Mucosa of descending colon (tissue), 1 donor: ENCODE measurements around the genes PHF1 and ZBTB9.

- PRO-cap = bidirectional peak, plus-strand start at chr6:33299480, minus-strand start at chr6:33299345
Observed at GRCh38 chr6:33299278-33299694, 544 bp upstream of the RGL2 start.

- PRO-cap = no peak
Observed at GRCh38 chr6:33312095-33312693, 1.7 kb downstream of the TAPBP start.

DNA sequence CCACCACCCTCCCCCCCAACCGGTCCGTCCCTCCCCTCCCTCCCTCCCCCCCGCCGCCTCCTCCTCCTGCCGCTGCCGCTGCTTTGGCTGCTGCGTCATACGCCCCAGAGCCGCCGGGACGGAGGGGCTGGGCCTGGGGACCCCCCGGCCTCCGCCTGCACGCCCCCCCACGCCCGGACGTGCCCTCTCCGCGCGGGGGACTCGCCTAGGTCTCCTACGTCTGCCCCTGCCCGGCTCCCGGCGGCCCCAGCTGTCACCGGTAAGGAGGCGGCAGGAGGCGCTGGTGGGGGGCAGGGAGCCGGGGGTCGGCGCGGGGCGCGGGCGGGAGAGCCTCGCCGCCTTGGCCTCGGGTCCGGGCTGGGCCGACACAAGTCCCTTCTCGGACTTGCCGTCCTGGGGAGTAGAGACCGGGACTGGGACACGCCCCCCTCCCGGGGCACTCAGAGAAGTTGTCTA, at the start of gene PHF1:
Gene PHF1 (plus strand): TSS at position 58 of the 456 bp plus-strand sequence.
- PRO-cap = bidirectional peak, plus-strand start at position 107 of the sequence, minus-strand start outside the sequence

- PRO-cap = no peak
Observed at GRCh38 chr6:33412981-33414141, 2.5 kb downstream of the PHF1 start.

GRCh38 chr6:33426848-33427365, 7.0 kb downstream of the SYNGAP1 start:
- PRO-cap = no peak

GRCh38 chr6:33454028-33454915, at the start of gene ZBTB9:
TSS of gene ZBTB9 (plus strand) at chr6:33454576.
- PRO-cap = bidirectional peak, plus-strand start at chr6:33454667, minus-strand start at chr6:33454449

DNA sequence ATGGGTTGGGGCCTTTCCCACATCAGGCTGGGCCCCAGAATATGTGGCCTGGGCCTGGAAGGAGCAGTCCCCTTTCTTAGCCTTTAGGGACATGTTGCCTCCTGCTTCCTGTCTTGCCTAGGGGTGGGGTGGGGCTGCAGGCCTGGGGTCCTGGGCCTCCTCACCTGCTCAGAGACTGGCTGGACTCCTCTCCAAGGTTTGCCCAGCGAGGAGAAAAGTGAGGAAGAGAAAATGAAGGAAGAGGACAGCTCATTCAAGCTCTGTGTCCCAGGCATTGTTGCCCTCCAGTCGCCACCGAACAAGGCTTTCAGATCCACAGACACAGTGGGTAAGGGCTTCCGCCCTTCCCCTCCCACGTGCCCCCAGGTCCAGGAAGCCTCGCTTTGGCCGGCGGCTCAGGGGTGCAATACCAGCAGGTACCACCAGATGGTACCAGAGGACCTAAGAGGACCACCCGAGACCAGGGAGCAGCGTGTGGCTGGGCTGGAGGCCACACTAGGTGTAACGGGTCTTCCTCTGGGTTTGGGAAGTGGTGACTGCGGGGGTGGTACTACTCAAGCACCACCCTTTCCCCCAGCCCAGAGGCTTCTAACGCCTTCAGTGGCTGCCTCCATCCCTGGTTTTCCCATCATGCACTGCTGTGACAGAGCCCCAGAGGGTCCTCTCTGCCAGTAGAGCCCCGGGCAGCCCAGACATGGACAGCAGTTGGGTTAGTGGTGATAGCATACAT, 5.5 kb upstream of the BAK1 start:
- PRO-cap = no peak

DNA sequence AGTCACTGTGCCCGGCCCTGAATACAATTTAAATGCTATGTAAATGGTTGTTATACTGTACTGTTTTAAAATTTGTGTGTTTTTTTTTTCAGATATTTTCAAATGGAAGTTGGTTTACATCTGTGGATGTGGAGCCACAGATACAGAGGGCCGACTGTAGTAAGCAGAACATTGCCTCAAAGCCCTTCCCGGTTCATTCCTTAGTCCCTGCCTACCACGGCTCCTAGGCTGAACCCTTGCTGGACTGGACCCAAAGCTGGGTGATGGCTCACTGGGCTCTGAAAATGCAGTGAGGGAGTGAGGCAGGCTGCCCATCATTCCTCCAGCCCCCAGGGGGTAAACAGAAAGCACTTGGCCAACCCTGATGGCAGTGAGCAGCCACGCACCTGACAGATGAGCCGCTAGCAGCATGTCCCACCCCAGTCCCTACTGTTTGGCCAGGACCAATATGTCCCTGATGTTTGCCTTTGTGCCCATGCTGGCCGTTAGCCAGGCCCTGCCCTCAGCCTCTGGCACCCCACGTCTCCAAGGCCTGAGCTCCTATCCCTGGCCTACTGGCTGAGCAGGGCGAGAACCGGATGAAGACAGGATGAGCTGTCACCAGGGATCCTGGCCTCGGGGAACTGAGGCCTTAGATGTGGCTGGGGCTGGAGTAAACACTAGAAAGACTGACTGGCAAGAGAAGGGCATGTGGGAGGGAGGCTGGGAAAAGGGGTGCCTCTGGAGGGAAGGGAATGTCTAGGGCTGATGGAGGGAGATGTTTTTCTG, 19.4 kb upstream of the BAK1 start:
- PRO-cap = no peak

GRCh38 chr6:33619488-33619832, 1.7 kb upstream of the ITPR3 start:
- PRO-cap = no peak

DNA sequence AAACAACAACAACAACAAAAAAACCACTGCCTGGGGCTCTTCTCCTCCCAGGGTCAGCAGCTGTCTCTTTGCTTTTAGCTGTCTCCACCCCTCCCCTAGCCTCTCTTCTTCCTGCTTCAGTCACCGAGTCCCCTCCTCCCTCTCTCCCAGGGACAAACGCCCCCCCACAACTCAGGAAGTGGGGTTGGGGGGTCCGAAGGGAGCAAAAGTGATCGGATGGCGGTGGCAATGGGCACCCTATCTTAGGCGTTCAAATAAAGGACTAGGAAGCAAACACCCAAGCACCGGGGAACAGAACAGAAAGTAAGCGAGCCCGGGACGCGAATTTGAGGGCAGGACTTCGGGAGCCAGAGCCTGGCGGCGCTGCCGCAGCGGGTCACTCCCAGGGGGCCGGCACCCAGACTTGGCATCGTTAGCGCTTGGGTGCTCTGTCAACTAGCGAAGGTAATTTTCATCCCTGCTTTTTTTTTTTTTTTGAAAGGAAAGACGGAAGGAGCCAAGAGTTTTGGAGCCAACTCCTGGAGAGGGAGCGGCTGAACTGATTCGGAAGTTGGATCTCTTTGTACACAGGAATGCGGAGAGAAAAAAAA, 893 bp upstream of the ITPR3 start:
- PRO-cap = bidirectional peak, plus-strand start at position 177 of the sequence, minus-strand start at position 58 of the sequence; bidirectional peak, plus-strand start at position 335 of the sequence, minus-strand start at position 328 of the sequence

GRCh38 chr6:33622698-33623488, 1.8 kb downstream of the ITPR3 start:
- PRO-cap = bidirectional peak, plus-strand start at chr6:33623082, minus-strand start at chr6:33623003

DNA sequence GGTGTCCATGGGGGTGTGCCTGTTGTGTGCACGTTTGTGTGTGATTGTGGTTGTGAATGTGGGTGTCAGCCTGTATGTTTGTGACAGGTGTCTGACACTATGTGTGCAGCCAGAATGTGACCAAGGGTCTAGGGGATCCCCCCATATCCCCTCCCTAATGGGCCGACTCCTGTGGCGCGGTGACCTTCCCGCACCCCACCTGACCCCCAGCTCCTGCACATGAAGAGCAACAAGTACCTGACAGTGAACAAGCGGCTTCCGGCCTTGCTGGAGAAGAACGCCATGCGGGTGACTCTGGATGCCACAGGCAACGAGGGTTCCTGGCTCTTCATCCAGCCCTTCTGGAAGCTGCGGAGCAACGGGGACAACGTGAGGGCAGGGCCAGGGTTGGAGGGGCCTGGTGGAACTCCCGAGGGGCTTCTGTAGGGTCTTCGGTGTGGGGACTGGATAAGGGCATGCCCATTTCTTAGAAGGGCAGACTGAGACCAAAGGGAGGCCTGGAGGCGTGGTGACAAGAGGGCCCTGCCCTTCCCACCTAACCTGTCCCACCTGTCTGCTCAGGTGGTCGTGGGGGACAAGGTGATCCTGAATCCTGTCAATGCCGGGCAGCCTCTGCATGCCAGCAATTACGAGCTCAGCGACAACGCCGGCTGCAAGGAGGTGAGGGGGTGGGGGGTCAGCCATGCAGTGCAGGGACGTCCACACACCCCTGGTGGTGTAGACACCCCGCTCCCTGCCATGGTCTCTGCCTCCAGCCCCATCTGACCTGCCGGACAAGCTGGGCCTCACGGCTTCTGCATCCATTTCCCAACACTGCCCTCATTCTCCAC, 37.6 kb downstream of the ITPR3 start:
- PRO-cap = no peak

DNA sequence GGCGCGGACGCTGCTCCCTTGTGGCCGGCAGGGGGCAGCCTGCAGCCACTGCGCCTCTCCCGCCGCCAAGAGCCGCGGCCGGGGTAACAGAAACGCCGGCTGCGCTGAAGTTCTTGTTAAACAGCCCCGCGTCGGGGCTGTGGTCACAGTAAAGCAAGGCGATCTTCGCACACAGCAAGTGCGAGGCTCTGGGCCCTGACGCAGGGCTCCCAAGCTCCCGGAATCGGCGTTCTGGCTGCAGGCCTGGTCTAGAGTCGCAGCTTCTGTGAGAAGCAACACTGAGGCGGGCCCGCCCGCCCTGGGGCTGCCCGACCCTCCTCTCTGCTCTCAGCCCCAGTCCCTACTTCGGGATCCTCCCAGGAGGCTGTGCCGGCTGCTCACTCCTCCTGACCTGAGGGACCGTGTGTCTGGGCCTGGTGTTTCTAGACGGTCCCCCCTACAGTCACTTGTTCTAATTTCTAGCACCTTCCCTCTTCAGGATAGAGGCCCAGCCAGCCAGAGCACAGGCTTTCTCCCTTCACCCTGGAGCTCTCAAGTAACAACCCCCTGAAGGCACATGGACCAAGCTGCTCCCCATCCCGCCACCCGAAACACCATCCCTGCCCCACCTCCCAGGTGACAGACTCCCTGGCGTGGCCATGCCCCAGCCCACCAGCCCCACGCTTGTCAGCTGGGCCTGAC, 17.1 kb downstream of the LEMD2 start:
- PRO-cap = no peak

DNA sequence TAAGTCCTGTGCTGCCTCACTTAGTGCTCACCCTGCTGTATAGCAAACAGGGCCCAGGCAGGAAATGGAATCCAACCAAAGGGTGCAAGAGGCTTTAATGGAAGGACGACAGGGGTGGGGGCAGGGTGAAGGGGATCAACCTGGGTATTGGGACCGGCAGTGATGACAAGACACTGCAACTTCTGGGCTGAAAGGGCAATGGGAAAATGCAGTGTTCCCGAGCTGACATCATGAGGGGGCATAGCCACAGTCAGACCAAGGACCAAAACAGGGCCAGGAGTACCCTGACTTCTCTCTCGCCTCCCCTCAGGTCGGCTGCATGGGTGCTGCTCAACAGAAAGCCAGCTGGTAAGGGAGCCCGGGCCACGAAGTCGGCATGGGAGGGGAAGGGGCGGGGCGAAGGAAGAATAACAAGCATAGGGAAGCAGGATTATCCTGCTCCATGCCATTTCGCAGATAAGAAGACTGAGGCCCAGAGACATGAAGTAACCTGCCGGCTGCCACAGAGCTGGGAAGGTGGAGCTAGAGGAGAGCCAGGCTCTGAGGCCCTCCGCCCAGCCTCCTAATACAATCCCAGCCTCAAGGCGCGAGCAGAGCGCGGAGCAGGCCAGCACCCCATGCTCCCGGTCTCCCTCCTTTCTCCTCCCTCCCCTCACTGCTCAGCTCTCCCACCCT, 13.4 kb upstream of the HMGA1 start:
- PRO-cap = no peak

GRCh38 chr6:34235051-34235239, 1.7 kb upstream of the HMGA1 start:
- PRO-cap = no peak

DNA sequence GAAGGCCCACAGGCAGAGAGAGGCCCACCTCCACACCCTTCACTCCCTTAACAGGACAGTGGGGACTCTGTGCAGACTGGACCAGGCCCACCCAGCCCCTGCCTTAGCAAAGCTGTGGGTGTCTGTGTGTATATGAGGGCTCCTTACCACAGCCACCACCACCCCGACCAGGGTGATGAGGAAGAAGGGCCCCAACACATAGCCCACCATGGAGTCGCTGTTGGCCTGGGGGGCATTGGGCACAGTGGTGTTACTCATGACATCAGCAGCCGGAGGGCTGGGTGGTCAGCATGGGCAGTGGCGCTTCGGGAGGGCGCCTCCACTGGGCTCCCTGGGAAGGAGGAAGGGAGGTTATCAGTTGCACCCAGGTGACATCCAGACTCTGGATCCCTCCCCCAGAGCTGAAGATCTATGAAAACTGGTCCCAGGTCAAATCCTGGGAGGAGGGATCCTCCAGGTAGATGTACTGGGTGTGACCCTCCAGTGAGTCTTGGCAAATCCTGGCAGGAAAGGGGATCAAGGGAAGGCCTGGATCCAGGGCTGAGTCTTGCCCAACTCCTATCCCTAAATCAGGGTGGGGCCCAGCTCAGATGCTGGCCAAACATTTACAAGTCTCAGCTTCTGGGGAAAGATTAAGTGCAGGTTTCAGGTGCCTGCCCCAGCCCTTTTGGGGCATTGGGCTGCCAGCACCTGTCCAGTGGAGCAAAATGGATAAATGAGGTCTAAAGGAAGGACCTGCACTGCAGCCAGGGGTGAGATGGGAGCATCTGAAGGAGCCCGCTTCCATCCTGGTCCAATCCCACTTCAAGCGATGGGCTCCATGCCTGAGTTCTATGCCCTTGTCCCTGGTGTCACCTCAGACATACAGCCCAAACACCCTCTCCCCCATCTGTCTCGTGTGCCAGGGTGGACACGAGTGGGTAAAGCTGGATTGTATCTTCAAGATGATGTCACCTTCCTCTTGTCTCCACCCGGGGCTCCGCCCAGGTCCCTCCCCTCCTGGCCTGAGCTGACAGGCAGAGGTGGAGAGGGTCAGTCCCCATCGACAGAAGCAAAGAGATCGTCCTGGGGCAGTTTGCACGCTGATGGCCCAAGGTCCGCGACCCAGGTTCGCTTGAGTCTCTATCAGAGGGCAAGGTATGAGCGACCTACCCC, 895 bp downstream of the SMIM29 start:
- PRO-cap = unidirectional peak, plus-strand start at position 1,035 of the sequence

- PRO-cap = no peak
Observed at GRCh38 chr6:34273263-34273859, 24.6 kb upstream of the SMIM29 start.

- PRO-cap = no peak
Observed at GRCh38 chr6:34301307-34302171, 52.7 kb upstream of the SMIM29 start.

DNA sequence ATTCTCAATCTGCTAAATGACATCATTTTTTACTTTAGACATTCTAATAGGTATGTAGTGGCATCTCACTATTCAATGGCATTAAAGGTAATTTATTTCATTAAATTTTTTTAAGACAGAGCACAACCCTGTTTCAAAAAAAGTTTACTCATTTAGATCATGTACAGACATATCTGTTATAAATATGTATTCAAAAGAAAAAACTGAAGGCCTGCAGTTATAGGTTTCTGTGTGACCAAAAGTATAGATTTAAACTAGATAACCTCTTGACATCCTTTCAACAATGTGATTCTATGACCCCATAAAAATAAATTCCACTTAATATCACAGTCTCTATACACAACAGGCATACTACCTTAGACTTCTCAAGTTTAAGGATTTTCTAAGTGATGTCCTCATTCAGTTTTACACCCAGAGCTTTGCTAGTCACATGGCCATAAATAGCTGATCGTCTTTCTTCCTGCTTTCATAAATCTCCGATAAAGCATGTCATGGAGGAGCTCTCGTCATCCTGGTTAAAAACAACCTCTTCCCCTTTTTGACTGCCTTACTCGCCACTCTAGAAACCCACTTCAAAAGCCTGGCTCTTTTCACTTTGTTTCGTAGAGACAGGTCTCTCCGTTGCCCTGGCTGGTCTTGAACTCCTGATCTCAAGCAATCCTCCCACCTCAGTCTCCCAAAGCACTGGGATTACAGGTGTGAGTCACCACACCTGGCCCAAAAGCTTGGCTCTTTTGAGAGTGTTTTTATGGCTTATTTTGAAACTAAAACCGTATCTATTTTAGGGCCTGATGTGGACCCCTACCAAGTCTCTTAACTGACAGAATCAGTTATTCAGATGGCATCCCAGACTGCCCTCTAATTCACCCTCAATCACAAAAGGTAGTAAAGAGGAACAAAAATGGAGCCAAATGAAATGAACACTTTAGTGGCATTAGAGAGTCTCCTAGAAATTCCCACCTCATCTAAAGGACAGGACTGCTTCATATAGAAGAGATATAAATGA, 66.9 kb upstream of the SMIM29 start:
- PRO-cap = no peak

DNA sequence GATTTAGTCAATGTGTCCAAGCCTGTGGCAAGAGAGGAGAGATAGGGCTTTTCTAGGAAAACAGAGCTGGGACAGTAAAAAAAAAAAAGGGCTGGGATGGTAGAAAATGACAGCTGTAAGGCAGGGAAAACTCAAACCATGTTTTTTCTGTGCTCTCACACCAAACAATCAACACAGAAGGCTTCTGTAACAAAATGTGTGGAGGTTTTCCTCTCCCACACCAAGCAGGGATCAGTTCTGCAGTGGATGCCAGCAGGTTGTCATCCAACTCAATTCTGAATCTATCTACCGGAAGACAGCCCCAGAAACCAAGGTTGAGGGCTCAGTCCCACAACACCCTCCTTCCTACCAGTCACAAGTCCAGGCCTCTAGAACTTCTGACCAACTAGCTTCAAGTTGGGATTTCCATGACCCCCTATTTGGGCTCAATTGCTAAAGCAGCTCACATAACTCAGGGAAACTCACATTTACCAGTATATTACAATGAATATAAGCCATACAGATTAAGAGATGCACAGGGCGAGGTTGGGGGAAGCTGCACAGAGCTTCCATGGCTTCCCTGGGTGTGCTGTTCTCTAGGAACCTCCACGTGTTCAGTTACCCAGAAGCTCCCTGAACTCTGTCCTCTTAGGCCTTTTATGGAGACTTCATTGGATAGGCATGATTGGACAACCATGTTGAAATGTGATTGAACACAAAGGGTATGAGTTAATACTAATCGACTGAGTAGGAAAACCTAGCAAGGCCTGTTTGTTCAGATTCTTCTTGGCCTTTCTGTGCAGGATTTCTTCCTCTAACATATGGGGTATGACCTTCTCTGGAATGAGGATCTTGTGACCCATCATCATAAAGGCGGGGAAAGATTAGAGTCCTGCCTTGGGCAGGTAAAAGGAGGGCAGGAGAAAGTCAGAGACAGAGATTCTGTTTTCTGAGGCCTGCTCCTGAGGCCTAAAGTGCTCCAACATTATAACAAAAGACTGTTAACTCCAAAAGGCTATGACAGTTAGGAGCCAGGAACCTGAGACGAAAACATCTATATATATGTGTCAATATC, 70.5 kb upstream of the SMIM29 start:
- PRO-cap = no peak